Pericardium fibroblast (primary cell): ENCODE measurements around a stretch of chr4.

DNA sequence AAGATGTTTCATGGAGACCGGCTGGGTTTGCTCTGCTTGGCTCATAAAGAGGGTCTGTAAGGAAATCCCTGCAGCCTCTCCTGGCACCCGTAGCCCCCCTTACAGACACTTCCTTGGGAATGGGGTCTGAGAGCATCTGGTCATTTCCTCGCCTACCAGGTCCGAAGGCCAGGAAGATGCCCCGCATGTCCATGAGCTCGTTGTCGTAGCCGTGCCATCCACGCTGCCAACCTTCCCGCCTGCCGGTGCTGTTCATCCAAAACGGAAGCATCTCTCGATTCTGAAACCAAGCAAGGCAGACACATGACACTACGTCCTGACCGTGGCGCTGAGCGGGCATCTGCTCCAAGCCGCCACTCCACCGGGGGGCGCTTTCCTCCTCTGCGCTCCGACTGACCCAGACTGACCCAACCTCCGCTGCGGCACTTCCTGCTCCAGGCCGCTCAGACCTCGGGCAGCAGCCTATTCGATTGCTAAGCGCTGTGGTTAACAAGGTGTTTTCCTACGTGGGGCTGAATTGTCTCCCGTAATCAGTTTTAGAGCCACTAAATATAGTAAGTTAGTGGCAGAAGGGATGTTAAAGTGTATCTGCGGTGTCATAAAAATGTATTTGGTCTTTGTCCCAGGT lies 120.5 kb downstream of the ENPP6 start:
- RAMPAGE, long total RNA, result no peak

GRCh38 chr4:184154067-184154667 lies 63.5 kb downstream of the ENPP6 start:
- RAMPAGE, long total RNA, result no peak

DNA sequence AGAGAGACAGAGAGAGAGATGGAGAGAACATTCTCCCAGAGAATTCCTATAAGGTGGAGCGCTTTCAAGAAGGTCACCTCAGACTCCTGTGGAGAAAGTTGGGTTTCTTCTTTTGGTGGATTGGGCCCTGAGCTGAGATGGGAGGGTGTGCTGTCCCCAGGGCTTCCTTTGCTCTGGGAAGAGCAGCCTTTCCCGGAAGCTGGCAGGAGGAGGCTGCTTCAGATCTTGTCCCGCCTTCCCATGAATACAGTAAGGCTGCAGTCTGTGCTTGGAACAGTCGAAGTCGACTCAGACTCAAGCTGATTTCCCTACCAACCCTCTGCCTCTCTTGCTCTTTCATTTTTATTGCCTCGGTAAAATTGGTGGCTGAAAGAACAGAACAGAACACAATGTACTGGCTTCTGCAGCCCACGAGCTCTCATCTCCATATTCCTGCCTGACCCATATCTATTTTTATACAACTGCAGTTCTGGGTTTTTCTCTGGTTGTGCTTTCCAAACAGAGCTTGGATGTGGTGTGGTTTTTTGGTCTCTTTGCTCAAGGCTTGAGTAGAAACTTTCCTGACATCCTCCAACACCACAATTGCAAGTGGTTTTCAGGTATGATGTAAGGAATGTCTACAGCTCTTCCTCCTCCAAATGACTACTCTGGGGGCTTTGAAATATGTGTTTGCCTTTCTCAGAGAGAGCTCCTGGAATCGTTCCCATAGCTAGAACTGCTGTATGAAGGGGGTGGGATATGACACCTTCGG lies 61.5 kb downstream of the ENPP6 start:
- RAMPAGE, long total RNA, result no peak

GRCh38 chr4:184288380-184289559 lies 71.1 kb upstream of the ENPP6 start:
- RAMPAGE, long total RNA, result no peak

DNA sequence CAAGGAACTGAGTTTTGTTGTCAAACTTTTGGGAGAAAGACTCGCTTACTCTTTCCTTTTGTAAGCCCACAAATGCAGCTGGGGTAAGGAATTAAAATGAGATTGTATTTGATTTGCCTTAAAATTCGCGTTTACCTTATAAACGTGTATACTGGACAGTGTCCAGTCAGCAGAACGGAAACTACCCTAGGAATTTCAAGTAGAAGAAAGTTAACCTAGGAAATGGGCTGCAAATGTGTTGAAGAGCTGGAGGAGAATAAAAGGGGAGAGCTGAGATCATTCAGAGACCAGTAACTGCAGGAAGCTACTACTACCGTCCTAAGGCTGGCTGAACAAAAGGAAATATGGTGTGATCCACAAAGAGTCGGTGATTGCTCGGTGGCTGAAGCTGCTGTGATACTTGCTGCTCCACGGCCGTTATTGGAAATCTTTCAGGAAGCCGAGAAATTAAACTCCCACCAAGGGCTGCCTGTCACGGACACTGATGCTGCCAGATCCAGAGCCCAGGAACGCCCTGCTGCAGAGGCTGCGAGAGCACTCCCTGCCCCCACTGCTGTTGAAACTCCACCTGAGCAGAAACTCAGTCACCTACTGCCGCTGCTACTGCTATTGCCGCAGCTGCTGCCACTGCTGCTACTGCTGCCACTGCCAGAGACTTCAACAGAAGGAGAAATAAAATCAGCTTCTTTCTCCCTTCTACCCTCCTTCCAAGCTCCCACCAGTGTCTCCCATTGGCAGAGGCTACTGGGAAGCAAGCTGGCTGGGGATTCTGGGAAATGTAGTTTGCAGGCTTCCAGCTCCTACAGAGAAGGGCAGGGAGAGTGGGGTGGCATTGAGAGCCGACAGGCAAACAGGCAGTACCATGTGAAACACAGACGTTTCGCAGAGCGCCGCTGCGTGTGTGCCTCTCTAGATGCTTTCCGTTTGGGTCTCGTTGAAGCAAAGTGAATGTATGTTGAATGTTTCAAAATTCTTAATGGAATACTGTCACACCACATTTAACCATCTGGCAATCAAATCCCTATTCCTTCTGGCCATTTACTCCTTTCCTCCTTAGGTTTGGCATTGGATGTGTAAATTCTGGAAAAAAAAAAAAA lies 125.9 kb upstream of the ENPP6 start:
- RAMPAGE, long total RNA, result no peak

DNA sequence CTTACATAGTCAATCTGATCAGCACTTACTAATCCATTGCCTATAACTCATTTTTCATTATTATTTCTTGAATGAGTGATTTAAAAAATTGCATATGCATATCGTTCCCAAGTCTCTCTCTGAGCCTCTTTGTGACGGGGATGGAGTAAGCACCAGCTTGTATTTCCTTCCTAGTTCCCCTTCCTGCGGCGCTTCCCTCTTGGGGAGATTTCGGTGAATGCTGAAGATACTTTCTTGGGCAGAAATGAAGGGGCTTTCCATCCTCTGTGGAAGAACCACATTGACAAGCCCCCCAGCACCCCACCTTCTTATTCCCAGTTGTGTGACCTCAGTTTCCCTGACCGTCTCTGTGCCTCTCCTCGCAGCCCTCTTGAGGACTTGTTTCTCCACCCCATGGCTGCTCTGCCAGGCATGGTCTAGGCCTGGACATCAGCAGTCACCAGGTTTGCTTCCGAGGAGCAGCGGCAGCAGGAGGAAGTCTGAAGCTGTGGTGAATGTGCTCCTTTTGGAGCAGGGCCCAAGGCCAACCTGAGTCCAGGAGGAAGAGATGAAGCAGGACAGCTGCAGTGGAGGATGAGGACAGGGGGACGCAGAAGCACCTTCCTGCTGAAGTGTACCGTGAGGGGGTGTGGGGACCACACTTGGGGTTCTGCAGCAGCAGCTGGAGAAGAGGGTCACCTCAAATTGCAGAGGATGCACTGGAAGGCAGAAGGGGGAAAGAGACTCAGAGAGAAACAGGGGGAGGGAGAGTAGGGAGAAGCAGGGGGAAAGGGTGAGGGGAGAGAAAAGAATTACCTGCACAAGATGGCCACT lies 124.8 kb downstream of the IRF2 start:
- RAMPAGE, long total RNA, result no peak

DNA sequence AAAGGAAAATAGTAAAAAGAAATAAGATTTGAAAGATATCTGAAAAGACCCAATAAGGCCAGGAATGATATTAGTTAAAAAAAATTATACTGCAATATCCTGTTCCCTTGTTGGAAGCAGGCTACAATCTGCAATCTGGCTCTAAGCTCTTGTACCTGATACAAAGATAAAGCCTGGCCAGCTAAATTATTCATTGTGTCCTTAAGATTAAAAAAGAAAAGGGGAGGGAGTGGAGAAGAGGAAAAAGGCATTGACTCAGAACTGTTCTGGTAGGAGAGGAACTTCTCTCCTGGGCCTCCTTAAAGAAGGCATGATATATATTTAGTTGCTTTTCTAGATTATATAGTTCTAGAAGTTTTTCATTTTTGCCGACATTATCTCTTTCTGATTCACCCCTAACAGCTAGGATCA lies 46.7 kb downstream of the IRF2 start:
- RAMPAGE, long total RNA, result no peak

DNA sequence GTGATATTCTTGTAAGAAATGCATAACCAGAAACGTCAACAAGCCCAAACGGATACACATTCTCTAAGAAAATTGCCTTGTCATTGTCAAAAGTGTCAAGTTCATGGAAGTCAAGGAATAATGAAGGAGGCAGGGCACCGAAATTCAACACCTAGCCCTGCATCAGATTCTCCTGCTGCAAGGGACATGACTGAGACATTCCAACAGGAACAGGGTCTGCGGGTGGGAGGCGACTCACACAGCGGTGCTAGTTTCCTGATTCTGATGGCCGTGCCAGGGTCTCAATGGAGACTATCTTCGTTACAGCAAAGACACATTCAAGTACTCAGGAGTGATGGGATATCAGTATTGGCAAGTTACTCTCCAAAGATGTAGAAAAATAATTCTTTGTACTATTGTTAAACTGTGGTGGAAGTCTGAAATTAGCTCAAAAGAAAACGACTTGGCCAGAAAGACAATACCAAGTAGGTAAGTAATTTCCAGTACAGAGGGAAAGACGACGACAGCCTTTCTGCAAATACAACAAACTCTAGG lies 26.6 kb downstream of the IRF2 start:
- RAMPAGE, long total RNA, result no peak

- RAMPAGE, long total RNA, result no peak
These were observed 20.8 kb downstream of the IRF2 start for GRCh38 chr4:184453418-184454094.

- RAMPAGE, long total RNA, result no peak
These were observed 2.5 kb downstream of the IRF2 start for GRCh38 chr4:184471915-184472254.

- RAMPAGE, long total RNA, result no peak
These were observed 23.6 kb downstream of the CASP3 start for GRCh38 chr4:184625418-184626232.

GRCh38 chr4:184746271-184746923 lies 12.5 kb upstream of the CENPU start:
- RAMPAGE, long total RNA, result no peak

- RAMPAGE, long total RNA, result no peak
These were observed 6.1 kb downstream of the ACSL1 start for GRCh38 chr4:184819519-184820206.

- RAMPAGE, long total RNA, result no peak
These were observed 2.7 kb downstream of the ACSL1 start for GRCh38 chr4:184822935-184823581.

DNA sequence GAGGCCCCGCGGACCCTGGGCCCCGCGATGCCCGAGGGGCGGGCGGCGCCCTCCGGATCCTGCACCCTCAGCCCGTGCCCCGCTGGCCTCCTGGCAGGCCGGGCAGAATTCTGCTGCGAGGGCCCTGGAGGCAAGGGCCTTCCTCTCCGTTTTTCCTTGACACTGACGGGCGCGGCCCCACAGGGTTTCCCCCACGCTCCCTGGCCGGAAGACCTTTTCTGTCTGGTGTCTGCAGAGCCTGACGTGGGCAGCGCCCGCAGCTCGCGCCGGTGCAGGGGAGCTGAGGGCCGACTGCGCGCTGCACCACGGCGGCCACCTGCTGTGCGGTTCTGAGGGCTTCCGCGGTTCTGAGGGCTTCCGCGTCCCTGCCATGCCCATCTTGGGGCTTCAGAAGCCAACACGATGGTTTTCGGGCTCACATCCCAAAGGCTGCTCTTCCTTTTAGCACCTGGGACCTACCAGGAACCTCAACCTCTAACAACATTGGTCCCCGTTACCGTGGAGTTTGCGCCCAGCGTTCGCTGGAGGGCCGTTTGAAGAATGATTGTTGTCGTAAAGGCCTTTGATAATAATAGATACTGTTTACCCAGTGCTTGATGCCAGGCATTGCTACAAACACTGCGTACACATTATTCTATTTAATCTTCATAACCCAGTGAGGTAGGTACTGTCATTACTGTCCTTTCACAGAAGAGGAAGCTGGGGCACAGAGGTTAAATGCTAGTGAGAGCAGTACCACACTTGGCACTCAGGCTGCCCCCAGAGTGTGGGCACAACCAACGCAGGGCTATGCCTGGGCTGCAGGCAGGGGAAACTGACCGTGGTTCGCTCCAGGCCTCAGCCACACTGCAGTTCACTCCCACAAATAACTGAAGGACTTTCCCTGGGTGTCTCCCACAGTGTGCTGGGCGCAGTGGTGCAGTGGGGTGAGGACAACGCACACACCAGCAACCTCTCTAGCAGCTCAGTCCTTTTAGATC lies 834 bp upstream of the ACSL1 start:
- RAMPAGE, long total RNA, result no peak

GRCh38 chr4:184887209-184888283 lies 61.8 kb upstream of the ACSL1 start:
- RAMPAGE, long total RNA, result no peak

DNA sequence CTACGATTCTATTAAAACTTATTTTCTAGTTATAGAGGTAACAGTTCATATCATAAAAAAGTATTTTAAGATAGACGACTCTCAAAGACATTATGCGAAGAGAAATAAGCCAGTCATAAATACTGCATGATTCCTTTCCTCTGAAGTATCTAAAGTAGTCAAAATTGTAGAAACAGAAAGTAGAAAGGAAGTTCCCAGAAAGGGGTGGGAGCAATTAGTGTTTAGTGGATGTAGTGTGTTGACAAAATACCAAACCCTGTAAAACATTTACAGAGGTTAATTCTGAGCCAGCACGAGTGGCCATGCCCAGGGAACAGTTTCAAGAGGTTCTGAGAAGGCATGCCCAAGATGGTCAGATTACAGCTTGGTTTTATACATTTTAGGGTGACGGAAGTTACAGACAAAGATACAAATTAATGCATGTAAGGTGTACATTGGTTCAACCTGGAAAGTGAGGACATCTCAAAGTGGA lies 34.4 kb upstream of the SLC25A4 start:
- RAMPAGE, long total RNA, result no peak

GRCh38 chr4:185144867-185145317 lies 1.8 kb downstream of the SLC25A4 start:
- RAMPAGE, long total RNA, result no peak

DNA sequence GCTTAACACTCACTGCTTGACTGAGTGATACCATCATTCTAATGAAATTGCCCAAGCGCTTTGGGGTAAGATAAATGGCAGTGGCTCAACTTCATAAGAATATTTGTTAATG lies 1.5 kb downstream of the SNX25 start:
- RAMPAGE, long total RNA, result no peak

DNA sequence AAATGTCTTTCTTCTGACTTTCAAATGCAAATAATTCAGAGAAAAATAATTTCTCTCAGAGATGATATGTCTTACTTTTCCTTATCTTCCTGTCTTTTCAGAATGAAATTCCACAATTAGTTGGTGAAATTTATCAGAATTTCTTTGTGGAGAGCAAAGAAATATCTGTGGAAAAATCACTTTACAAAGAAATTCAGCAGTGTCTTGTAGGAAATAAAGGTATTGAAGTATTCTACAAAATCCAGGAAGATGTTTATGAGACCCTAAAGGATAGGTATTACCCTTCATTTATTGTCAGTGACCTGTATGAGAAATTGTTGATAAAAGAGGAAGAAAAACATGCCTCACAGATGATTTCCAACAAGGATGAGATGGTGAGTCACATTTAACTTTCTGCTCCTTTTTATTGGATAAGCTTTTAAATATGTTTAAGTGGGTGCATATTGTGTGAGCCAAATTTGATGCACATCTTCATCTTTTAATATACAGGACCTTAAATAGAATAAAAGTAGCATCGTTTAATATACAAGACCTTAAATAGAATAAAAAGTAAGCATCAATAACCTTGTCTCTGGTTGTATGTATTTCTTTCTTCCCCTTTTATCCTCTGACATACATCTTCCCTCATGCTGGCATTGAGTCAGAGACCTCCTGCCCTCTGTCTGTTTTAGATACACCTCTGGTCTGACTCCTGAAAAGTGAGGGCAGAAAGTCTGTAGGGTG lies 72.1 kb downstream of the LRP2BP start:
- RAMPAGE, long total RNA, result no peak